ENCODE results near the genes ZBTB7A, MPND and PLIN4.

DNA sequence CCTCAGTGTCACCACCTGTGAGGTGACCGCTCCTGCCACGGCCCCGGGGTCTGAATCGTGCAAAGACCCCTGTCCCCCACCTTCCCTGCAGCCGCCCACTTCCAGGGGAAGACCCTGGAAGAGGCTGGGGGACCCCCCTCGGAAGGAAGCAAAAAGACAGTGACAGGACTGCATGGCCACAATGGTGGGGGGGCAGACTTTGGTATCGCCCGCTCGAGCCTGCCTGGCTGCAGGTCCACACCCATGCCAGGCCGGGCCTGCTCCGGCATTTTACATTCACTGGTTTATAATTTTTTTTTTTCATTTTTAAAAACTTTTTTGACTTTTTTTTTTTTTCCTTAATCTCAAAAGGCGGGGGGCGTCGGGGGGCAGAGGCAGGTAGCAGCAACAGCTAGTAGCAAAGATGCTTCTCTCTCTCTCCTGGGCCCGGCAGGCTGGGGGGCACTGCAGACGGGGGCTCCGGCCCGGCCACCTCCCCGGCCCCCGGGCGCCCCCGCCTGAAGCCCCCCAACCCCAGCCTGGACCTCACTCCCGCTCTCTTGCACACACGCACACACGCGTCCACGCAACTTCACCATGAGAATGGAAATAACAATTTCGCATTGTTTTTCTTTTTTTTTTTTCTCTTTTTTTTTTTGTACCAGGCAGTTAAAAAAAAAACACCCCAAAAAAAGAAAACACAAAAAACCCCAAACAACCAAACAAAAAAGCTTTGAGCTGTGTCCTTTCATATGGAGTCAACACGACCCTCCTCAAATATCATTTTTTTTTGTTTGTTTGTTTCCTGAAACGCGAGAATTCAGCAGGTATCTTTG is 22.4 kb downstream of the ZBTB7A start:
- PRO-cap, 5 experiments: no peak in any of the 5 experiments
- RAMPAGE, long total RNA, 2 experiments: no peak in any of the 2 experiments
- RRBS: 100% methylated on average over 3 of the region's 31 CpGs

DNA sequence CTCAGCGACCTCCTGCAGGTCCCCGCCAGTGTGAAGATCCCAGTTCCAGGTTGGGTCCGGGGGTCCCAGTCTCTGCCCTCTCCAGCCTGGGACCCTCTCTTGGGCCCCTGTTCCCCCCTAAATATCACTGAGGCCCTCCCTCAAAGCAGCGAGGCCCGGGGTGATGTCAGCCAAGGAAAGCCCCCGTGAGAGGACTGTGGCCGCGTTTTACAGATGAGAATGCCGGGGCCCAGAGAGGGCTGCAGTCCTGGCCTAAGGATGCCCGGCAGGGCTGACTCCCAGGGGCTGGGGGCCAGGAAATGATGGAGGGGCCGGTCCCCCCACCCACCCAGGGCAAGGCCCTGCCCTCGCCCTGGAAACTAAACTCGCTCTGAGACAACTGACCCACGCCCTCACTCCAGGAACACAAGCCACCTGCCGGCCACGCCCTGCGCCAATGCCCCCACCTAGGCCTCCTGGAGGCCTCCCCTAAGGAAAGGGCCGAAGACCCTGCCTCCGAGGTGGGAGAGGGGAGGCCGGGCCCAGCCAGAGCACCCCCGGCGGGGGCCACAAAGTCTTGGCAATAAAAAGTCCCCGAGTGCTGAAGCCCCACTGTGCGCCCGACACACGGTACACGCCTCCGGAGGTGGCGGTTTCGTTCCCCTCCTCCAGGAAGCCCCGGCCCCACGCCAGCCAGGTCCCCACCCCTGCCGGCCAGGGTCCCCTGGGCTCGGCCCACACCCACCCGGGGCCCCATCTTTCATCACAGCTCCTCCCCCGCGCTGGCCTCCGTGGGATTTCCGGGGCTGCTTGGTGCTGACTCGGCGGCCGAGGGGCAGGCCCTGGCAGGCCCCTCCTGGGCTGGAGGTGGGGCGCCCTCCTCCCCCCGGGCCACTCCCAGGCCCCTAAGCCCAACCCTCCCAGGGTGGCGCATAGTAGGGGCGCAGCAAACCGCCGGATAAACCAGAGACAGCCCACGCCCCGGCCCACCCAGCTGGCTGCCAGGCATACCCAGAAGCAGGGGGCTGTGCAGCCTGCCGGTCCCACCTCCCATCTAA is 7.1 kb downstream of the ZBTB7A start:
- PRO-cap, 5 experiments: no peak in any of the 5 experiments
- RAMPAGE, long total RNA, 2 experiments: no peak in any of the 2 experiments
- RRBS: 34% methylated on average over 37 of the region's 51 CpGs

- PRO-cap, 5 experiments: peak in 5 of 5 experiments; most common plus-strand start chr19:4066993 (in 4); most common minus-strand start chr19:4066899 (in 5)
- RAMPAGE, long total RNA, 2 experiments: no peak in any of the 2 experiments
- RRBS: 1% methylated on average over 25 of the region's 80 CpGs
Measured at GRCh38 chr19:4066560-4067210, at the start of gene ZBTB7A. ZBTB7A (minus strand) TSS chr19:4066899.

DNA sequence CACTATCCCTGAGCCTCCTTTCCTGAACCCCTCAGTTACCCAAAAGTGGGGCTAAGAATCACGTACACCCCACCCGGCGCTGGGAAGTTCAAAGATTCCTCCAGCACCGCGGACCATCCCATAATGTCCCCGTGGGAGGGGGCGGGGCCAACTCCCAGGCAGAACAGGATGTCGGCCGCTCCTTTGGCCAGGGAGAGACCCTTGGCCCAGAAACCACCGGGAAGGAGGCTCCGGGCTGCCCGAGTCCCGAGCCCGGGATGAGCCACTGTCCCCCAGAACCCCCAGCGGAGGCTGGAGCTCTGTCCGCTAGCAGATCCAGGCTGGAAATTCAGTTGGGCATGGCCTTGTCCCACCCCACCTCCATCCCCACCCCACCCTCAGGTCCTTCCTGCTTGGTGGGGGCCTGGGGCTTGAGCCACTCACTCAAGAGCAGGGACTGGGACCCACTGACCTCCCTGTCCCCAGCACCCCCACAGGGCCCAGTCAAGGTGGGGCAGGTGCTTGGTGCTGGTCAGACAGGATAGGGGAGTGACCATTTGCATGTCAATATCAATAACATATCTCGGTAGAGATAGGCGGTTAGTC is 11.8 kb upstream of the ZBTB7A start:
- PRO-cap, 5 experiments: peak in 1 of 5 experiments; most common plus-strand start position 209 of the sequence (in 1); most common minus-strand start position 125 of the sequence (in 1)
- RAMPAGE, long total RNA, 2 experiments: no peak in any of the 2 experiments
- RRBS: no CpG with 5 or more reads among the region's 18 CpGs

DNA sequence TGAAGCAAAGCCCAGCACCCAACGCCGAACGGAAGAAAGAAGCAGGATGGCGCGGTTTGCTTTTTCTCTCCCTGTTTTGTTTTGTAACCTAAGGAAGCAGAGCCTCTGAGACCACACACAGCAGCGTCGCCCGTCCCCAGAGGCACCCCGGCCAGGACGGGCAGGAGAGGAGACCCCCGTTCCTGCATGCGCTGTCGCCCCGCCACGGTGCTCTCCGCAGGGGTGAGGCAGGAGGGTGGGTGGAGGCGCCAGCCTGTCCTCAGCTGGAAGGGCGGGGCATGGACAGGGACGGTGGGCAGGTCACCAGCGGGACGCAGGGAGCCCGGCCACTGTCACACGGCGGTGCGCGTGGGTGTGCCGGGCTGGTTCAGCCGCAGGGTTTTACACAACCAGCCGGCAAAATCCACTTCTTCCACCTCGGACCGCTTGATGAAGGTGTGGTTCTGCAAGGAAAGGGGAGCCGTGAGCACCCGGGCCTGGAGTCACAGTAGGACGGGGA is 23.6 kb upstream of the ZBTB7A start:
- PRO-cap, 5 experiments: no peak in any of the 5 experiments
- RAMPAGE, long total RNA, 2 experiments: no peak in any of the 2 experiments
- RRBS: 90% methylated on average over 5 of the region's 34 CpGs

DNA sequence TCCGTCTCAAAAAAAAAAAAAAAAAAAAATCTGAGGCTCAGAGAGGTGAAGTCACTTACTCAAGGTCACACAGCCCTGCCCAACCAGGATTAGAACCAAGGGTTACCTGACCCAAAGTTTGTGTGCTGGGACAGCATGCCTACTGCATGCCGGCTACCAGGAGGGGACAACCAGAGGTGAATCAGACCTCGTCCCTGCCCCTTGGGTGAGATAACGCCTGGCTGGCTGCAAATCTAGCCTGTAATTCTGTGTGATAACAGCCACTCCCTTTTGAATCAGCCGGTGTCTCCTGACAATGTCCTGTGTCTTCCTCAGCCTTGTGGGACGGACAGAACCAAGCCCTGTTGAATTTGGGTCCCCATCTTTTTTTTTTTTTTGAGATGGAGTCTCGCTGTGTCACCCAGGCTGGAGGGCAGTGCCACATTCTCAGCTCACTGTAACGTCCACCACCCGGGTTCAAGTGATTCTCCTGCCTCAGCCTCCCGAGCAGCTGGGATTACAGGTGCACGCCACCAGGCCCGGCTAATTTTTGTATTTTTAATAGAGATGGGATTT is 5.4 kb downstream of the CREB3L3 start:
- PRO-cap, 5 experiments: no peak in any of the 5 experiments
- RAMPAGE, long total RNA, 2 experiments: no peak in any of the 2 experiments
- RRBS: no CpG with 5 or more reads among the region's 12 CpGs

- PRO-cap, 5 experiments: peak in 5 of 5 experiments; most common plus-strand start chr19:4284792 (in 4); most common minus-strand start chr19:4284548 (in 3)
- RAMPAGE, long total RNA, 2 experiments: start-site peak on the plus strand in 1 of 2 experiments, at chr19:4284770-4284803 at its widest, 160 reads per replicate
- RRBS: no CpG with 5 or more reads among the region's 21 CpGs
Measured at GRCh38 chr19:4284180-4285051, 5.3 kb downstream of the SHD start.

GRCh38 chr19:4342915-4344010 is at the start of gene MPND:
MPND (plus strand) TSS chr19:4343562.
- PRO-cap, 5 experiments: peak in 5 of 5 experiments; most common plus-strand start chr19:4343594 (in 5); most common minus-strand start chr19:4343382 (in 2)
- RAMPAGE, long total RNA, 2 experiments: start-site peak on the plus strand in 1 of 2 experiments, at chr19:4343529-4343594 at its widest, 19 reads per replicate
- RRBS: 2% methylated on average over 15 of the region's 110 CpGs

DNA sequence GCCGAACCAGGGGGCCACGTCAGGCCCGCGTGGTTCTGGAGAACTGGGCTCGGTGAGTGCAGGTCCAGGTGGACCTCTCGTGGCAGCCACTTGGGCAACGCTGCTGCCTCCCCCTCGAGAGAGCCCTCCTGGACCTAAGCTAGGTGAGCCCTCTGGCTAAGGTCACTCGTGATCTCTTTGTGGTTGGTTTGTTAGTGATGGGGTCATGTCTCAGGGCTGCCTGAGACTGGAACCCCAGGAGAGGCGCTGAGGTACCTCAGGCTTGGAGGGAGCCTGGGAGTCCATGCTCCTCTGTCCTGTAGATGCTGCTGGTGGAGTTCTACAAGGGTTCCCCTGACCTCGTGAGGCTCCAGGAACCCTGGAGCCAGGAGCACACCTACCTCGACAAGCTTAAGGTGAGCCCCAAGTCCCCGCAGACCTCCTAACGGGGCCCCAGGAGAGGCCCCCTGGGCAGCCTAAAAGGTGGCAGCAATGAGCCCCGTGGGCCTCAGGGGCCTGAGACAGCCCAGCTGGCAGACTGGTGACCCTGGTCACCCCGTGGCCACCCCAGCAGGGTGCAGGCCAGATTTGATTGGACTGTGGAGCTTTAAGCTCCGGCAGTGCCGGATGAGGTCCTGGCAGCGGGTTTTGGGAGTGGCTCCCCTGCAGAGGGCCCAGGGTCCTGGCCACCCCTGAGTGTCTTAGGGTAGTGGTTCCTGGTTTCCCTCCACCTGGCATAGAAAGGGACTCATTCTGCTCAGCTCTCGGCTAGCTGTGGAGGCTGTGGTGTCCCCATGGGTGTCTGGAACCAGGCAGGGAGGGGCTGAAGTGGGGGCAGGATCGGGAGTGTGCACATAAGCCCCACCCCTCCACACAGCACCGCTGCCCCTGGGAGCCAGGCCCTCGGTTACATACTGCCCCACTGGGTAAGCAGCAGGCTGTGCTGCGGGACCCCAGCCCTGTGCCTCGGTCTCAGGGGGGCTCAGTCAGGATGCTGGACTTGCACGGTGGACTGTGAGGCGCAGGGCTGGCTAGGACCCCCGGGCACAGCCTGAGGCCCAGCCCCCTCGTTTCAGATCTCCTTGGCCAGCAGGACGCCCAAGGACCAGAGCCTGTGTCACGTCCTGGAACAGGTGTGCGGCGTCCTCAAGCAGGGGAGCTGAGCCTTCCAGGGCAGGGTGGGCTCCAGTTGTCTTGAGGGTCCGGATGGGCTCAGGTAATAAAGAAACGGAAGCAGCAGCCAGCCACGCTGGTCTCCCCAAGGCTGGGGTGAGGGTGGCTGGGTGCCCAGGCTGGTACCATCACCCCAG is 15.9 kb downstream of the MPND start:
- PRO-cap, 5 experiments: no peak in any of the 5 experiments
- RAMPAGE, long total RNA, 2 experiments: no peak in any of the 2 experiments
- RRBS: no CpG with 5 or more reads among the region's 36 CpGs

GRCh38 chr19:4388130-4389172 is 11.9 kb downstream of the SH3GL1 start:
- PRO-cap, 5 experiments: peak in 5 of 5 experiments; most common plus-strand start chr19:4388542 (in 5)
- RAMPAGE, long total RNA, 2 experiments: no peak in any of the 2 experiments
- RRBS: no CpG with 5 or more reads among the region's 23 CpGs

GRCh38 chr19:4447268-4447724 is 10.3 kb downstream of the UBXN6 start:
- PRO-cap, 5 experiments: no peak in any of the 5 experiments
- RAMPAGE, long total RNA, 2 experiments: start-site peak on the minus strand in 1 of 2 experiments, at chr19:4447559-4447598 at its widest, 5 reads per replicate
- RRBS: 93% methylated on average over 6 of the region's 11 CpGs

DNA sequence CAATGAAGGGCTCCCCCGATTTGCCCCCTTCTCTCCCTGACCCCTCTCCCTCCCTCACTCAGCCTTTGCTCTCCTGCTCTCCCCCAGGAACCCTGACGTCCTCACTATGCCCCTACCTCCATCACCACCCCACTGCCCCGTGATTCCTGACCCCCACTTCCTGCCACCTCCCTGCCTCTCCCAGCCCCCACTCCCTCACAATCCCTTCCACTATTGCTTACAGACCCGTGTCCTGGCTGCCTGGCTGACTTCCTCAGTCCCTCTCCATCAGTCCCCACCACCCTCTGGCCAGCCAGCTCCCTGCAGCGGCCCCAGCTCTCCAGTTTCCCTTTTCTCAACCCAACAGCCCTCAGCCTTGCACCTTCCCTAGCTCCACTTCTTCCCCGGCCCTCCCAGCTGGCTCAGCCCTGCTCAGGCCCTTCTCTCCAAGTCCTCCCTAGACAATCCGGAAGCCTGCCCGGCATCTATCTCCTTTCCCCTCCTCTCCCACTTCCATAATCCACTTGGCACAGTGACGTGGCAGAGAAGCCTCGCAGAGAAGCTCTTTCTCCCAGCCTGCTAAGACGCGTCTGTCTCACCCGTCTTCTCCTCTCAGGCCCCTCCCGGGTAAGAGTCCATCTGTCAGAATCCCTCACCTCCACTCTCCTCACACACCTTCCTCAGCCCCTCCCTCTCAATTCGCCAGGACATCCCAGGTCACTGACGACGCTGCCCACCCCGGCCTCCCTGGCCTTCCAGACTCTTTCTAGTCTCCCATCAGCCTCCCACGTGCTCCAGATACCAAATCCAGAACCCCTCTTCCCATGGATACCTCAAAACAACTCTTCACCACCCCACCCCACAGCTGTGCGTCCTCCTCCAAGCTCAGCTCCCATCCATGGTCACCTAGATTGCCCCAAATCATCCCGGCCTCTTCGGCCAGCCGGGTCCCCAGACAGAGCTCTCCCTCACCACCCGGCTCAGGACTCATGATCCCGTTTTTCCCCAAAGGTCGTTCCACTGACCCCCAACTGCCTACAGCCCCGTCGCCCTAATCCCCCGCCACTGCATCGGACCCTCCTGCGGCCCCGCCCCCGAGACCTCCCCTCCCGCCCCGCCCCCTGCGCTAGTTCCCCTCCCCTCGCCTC is 989 bp downstream of the UBXN6 start:
- PRO-cap, 5 experiments: peak in 1 of 5 experiments; most common minus-strand start position 1,051 of the sequence (in 1)
- RAMPAGE, long total RNA, 2 experiments: start-site peak on the minus strand in 1 of 2 experiments, centred at position 977 of the sequence, 6 to 7 reads per replicate
- RRBS: 11% methylated on average over 6 of the region's 37 CpGs

- PRO-cap, 5 experiments: peak in 5 of 5 experiments; most common plus-strand start chr19:4518663 (in 2); most common minus-strand start chr19:4518486 (in 5)
- RAMPAGE, long total RNA, 2 experiments: no peak in any of the 2 experiments
- RRBS: 23% methylated on average over 5 of the region's 38 CpGs
Measured at GRCh38 chr19:4518292-4519325, at the start of gene PLIN4. PLIN4 (minus strand) TSS chr19:4518486.

GRCh38 chr19:4537769-4538946 is 1.7 kb downstream of the LRG1 start:
- PRO-cap, 5 experiments: peak in 3 of 5 experiments; most common plus-strand start chr19:4538083 (in 1); most common minus-strand start chr19:4538287 (in 1)
- RAMPAGE, long total RNA, 2 experiments: no peak in any of the 2 experiments
- RRBS: 16% methylated on average over 4 of the region's 47 CpGs

GRCh38 chr19:4556836-4557084 is 2.7 kb downstream of the SEMA6B start:
- PRO-cap, 5 experiments: no peak in any of the 5 experiments
- RAMPAGE, long total RNA, 2 experiments: no peak in any of the 2 experiments
- RRBS: 98% methylated on average over 2 of the region's 13 CpGs

DNA sequence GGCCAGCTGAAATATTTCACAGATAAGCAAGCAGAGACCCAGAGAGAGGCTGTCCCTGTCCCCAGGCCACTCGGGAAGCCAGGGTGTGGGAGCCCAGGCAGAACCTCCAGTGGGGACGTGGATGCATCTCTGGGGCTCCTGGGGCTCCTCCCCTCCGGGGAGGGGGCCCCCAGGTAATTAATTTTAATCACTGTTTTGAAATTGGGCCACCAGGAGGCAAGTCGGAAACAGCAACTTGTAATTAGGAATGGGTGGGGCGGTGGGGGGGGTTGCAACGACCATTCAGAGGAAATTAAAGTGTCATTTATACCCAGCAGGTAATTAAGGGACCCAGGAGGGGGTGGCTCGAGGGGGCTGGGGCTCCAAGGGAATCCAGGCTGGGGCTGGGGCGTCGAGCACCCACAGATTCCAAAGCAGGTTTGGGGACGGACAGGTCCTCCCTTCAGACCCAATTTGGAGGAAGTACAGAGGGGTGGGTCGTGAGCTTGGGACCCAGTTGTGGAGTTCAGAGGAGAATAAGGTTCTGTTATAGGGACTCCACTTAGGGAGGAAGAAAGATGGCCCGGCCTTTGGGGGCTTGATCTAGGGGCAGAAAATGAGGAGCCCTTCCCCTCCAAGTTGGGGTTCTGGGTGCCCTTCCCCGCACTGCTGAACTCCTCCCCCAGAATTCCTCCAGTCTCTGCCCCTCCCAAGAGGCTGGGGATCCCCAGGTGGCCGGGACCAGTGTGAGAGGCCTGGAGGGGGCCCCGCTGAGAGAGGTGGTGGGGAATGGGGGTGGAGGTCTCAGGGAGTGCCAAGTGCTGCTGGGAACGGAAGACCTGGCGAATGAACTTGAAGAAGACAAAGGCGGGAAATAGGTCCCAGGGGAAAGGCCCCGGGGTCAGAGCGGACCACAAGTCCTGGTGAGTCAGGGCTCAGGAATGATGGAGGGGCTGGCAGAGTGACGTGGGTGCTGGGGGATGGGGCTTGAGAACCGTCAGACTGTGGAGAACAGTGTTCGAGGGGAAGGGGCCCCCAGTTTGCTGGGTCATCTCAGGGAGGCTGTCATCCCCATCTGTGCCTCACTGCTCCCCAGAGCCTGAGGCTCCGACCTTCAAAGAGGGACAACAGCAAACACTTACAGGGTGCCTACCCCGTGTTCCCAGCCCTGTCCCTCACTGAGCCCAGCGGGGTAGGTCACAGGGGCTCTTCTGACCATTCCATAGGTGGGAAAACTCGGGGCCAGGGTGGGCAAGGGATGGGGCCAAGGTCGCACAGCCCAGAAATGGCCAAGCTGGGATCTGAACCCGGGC is 15.6 kb upstream of the SEMA6B start:
- PRO-cap, 5 experiments: peak in 3 of 5 experiments; most common plus-strand start position 979 of the sequence (in 2)
- RAMPAGE, long total RNA, 2 experiments: no peak in any of the 2 experiments
- RRBS: 0% methylated on average over 1 of the region's 29 CpGs

DNA sequence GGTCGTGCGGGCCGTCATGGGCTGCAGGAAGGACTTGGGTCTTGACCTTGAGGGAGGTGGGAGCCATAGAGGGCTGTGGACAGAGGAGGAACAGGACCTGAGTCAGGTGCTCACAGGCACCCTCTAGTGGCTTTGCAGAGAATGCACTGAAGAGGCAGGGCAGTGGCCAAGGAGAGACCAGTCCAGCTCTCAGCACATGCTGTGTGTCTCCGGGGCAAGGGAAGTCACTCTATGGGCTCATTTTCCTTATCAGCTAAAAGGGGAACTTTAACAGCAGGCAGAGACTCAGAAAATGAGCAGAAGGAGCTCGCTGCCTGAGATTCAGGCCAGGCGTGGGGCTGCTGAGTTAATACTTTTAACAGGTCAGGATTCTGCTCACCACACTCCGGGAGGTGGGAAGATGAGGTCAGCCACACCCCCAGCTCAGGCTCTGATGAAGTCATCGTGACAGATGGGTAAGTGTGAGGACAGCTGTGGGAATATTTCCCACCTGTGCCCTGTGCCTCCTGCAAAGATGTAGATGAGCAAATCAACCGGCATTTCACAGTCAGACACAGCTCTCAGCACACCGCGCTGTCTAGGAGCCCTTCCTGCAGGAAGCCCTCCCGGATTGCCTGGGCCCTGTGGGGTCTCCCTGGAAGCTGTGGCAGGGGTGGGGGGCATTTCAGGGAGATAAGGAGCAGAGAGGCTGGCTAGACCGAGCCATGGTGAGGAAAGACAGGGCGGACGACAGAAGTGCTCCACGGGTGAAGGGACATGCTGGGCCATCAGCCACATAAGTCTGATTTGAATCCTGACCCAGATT is 5.8 kb upstream of the TNFAIP8L1 start:
- PRO-cap, 5 experiments: peak in 3 of 5 experiments; most common minus-strand start position 294 of the sequence (in 3)
- RAMPAGE, long total RNA, 2 experiments: no peak in any of the 2 experiments
- RRBS: 57% methylated on average over 2 of the region's 16 CpGs

DNA sequence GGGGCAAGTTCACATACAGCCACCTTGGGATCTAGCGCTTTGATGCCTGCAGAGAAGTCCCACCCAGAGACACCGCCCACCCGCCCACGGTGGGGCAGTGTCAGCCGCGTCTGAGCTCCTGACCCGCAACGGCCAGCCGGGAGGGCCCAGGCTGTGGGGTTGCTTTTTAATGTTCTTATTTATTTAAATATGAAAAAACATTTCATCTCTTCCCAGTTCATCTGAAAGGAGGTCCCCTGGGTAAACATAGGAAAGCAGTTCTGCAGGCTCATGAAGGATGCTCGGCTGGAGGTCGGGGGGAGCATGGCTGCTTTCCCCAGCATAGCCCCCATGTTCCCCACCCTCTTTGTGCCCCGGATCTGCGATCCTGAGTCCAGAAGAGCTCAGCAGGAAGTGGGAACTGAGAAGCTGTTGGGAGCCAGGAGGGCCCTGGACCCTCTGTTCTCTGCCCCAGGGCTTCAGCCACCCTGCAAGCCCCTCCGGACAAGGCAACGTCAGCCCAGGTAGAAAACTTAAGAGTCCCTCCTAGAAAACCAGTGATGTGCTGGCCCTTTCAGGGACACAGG is 12.7 kb downstream of the MYDGF start:
- PRO-cap, 5 experiments: no peak in any of the 5 experiments
- RAMPAGE, long total RNA, 2 experiments: no peak in any of the 2 experiments
- RRBS: 100% methylated on average over 2 of the region's 15 CpGs

- PRO-cap, 5 experiments: peak in 4 of 5 experiments; most common plus-strand start chr19:4713818 (in 2); most common minus-strand start chr19:4713670 (in 3)
- RAMPAGE, long total RNA, 2 experiments: no peak in any of the 2 experiments
- RRBS: 64% methylated on average over 23 of the region's 58 CpGs
Measured at GRCh38 chr19:4713245-4714312, 10.1 kb downstream of the DPP9 start.

DNA sequence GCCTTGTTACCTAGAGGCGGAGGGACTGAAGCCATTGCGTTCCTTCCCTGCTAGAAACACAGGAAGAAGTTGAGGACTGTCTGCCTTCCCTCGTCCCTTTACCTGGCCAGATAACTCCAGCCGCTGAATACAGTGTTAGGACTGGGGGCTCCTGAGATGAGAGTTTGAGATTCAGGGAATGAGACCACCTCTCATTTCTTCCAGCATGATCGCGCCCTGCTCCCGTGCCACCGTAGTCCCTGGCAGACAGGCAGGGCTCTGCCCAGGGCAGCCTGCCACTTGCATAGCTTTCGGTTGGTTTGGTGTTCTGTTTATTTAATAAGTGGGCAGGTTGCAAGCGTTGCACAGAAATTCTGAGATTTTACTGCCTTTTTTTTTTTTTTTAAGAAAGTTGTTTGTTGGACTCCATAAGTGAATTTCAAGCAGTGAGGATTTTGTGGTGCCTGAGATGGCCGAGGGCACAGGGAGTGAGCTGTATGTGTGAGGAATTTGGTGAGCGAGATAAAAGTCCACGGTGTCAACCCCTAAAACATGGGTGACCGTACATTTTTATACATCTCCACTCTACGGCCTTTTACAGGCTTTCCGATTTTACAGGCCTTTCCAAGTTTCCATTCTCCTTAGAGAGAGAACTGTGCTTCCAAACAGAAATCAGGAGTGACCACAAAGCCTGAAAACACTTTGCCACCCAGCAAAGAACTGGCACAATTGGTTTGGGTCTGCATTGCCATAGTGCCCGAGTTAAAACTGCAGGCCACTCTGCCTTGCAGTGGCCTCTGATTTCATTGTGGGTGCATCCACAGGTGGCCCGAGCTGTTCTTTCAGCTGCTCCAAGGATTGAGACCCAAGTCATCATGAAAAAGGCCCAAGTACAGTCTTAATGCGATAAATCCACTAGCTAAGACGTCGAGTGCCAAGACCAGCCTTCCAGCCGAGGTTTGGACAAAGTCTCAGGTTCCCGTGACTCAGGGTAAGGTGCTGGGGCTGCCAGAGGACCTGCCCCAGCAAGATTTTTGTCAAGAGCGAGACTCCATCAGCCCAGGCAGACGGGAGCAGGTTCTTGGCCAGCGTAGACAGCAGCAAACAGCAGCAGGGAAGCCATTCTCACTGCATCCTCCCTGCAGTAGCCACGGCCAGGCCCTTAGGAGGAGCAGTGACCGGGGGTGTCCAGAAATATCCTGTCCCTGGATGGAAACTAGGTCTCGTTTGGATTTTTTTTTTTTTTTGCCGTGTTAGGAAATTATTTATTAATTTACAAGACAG is 3.1 kb downstream of the FEM1A start:
- PRO-cap, 5 experiments: no peak in any of the 5 experiments
- RAMPAGE, long total RNA, 2 experiments: no peak in any of the 2 experiments
- RRBS: no CpG with 5 or more reads among the region's 30 CpGs

All from liver (tissue), 9 donors.